ENCODE measurements around a stretch of chr17.

GRCh38 chr17:31352151-31352489, 30.7 kb upstream of the EVI2A start:
- PRO-cap: no peak
- RRBS, 2 experiments: no CpG with 5 or more reads among the region's 3 CpGs

DNA sequence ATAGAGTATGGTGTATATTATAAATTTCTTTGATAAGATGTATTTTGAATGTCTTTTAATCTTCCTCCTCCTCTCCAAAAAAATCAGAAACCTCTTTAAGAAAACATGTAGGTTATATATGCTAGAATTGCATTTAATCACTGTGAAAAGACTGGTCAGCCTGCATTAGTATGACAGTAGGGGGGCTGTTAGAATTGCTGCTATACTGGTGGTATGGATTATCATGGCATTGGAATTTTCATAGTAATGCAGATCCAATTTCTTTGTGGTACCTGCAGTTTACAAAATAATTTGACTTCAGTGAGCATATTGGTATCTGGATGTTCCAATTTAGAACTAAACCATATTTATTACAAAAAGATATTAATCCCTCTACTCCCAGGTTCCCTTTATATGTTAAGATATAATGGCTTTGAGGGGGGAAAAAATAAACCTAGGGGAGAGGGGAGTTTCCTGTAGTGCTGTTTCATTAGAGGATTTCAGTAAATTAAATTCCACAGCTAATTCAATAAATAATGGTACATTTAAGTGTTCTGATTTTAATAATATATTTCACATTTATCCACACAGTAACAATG, 16.2 kb upstream of the RAB11FIP4 start:
- PRO-cap: no peak

DNA sequence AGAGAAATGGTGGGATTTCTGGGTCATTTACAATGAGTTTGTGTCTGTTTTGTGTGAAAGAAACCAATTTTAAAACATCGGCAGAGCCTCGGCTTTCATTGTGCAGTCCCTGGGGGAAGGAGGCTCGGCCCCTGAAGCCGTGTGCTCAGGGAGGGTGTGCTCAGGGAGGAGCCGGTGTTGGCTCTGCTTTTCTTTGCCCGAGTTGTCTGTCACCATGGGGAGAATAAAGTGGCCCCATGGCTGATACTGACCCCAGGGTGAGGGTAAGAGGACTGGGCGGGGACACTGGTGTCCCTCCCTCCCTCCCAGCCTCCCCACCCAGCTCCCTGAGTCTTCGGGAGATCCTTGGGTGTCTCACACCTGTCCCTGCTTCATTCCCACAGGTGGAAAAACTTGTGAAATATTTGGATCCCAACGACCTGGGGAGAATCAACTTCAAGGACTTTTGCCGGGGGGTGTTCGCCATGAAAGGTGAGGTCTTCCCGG, 40.0 kb downstream of the RAB11FIP4 start:
- PRO-cap: no peak
- RRBS, 2 experiments: no CpG with 5 or more reads among the region's 12 CpGs

DNA sequence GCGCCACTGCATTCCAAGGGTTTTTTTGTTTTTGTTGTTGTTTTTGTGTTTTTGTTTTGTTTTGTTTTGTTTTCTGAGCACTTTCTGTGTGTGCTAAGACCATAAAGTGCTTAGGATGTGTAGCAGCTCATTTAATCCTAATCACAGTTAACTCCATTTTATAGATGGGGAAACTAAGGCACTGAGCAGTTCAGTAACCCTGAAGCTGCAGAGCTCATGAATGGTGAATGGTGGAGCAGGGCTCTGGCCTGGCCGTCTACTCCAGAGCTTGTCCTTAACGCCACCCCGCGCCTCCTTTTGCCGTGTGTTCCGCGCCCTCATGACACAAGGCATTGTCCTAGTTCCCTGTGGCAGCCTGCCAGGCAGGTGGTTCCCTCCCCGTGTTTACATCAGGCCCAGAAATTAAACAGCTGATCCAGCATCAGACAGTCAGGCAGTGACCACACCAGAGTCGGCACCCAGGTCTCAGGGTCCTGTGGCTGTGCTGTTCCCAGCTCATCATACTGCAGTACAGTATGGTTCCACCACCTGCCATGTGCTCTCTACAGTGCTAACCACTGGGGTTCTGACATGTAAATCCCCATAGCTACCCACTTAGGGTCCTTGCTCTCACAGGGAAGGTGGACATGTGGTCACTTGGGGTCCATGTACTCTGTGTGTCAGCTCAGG, 119.6 kb downstream of the RAB11FIP4 start:
- PRO-cap: no peak
- RRBS, 2 experiments: no CpG with 5 or more reads among the region's 10 CpGs

- PRO-cap: no peak
- RRBS, 2 experiments: 42 to 53% methylated on average over 7 of the region's 19 CpGs
These were observed 134.0 kb downstream of the RAB11FIP4 start for GRCh38 chr17:31525348-31525956.

DNA sequence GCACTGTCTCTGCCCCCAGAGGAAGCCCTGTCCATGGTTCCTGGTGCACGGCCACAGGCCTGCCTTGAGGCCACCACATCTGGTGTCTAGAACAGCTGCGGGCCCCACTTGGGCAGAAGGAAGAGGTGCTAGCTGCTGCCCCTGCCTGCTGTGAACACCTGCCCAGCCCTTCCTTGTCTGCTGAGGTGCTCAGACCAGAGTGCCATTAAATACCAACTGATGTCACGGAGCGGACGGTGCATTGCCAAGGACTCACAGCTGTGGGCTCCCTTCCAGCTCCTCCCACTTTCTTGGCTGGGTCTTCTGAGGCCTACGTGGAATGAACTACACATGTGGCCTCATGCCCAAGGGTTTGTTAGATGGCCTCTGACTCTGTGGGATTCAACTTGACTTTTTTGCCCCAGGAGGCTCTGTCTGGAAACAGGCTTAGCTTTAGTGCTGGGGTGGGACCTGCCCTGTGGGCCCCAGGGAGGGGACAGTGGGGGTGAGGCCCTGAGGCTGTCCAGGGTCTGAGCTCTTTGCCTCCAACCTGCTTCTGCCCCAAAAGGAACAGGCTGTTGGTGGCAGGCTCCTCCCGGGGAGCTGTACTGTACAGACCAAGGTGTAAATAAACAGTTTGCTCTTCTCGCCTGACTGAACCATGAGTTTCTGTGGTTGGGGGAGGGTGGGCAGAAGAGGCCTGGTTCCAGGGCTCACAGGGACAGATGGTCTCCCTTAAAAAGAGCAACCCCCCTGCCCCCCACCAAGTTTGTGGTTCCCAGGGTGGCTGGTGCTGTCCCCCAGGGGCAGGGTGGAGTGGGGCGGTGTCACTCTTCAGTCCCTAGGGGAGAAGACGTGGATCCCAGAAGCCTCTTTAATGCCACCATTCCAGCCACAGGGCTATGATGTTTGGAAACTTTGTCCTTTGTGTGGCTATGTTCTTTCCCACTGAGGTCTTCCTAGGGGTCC, 146.4 kb downstream of the RAB11FIP4 start:
- PRO-cap: no peak
- RRBS, 2 experiments: no CpG with 5 or more reads among the region's 10 CpGs

- PRO-cap: no peak
- RRBS, 2 experiments: no CpG with 5 or more reads among the region's 8 CpGs
These were observed 173.4 kb downstream of the RAB11FIP4 start for GRCh38 chr17:31564626-31565442.

DNA sequence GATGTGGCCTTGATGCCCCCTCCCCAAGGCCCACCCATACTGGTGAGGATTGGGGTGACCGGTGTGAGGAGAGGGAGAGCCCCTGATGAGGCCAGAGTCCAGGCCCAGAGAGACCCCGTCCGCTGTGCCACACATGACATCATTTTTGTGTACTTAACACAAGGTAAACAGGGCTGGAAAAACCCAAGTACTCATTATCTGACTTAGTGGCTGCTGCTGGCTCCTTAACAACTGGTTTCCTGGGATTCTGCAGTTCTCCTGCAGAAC, 207.5 kb downstream of the RAB11FIP4 start:
- PRO-cap: no peak
- RRBS, 2 experiments: no CpG with 5 or more reads among the region's 3 CpGs

GRCh38 chr17:31762239-31762660, 96.8 kb downstream of the COPRS start:
- PRO-cap: no peak
- RRBS, 2 experiments: no CpG with 5 or more reads among the region's 7 CpGs

- PRO-cap: no peak
- RRBS, 2 experiments: no CpG with 5 or more reads among the region's 20 CpGs
These were observed 398 bp upstream of the SUZ12 start for GRCh38 chr17:31936401-31936816.

GRCh38 chr17:31975338-31975865, 31.8 kb upstream of the LRRC37B start:
- PRO-cap: no peak
- RRBS, 2 experiments: no CpG with 5 or more reads among the region's 5 CpGs

DNA sequence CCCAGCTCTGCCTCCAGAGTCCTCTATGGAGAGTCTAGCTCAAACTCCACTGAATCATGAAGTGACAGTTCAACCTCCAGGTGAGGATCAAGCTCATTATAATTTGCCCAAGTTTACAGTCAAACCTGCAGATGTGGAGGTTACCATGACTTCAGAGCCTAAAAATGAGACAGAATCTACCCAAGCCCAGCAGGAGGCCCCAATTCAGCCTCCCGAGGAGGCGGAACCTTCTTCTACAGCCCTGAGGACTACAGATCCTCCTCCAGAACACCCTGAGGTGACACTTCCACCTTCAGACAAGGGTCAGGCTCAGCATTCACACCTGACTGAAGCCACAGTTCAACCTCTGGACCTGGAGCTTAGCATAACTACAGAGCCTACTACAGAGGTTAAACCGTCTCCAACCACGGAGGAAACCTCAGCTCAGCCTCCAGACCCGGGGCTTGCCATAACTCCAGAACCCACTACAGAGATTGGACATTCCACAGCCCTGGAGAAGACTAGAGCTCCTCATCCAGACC, 14.9 kb downstream of the LRRC37B start:
- PRO-cap: no peak
- RRBS, 2 experiments: no CpG with 5 or more reads among the region's 5 CpGs

- PRO-cap: no peak
- RRBS, 2 experiments: no CpG with 5 or more reads among the region's 11 CpGs
These were observed 62.6 kb upstream of the RHOT1 start for GRCh38 chr17:32079746-32080101.

DNA sequence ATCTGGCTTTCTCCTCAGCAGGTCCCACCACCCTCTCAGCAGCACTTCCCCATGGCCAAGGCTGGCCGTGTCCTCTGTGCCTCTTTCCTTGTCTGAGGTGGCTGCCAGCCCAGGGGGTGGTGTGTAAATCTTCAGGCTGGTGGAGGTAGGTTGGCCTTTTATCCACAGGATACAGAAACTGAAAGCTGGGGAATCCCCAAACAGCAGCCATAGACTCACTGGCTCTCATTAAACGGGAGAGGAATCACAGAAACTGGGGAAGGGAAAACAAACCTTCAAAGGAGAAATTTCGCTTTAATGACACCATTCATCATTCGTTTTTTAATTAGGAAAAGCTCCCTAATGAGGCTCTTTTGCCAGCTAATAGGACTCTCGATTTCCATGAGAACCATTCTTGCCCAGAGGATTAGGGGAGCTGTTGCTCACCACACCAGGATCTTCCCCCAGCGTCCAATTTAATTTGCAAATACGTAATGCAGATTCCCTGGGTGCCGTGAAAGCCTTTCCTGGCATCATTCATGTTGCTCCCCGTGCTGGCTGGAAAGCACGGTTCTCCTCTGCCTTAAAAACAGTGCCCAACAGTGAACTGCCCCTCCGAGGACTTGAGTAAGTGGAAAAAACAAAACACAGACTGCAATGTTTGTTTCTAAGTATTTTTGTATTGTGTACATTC, 17.9 kb downstream of the C17orf75 start:
- PRO-cap: no peak
- RRBS, 2 experiments: no CpG with 5 or more reads among the region's 11 CpGs

GRCh38 chr17:32511086-32511815, 24.5 kb downstream of the CDK5R1 start:
- PRO-cap: no peak
- RRBS, 2 experiments: no CpG with 5 or more reads among the region's 8 CpGs

DNA sequence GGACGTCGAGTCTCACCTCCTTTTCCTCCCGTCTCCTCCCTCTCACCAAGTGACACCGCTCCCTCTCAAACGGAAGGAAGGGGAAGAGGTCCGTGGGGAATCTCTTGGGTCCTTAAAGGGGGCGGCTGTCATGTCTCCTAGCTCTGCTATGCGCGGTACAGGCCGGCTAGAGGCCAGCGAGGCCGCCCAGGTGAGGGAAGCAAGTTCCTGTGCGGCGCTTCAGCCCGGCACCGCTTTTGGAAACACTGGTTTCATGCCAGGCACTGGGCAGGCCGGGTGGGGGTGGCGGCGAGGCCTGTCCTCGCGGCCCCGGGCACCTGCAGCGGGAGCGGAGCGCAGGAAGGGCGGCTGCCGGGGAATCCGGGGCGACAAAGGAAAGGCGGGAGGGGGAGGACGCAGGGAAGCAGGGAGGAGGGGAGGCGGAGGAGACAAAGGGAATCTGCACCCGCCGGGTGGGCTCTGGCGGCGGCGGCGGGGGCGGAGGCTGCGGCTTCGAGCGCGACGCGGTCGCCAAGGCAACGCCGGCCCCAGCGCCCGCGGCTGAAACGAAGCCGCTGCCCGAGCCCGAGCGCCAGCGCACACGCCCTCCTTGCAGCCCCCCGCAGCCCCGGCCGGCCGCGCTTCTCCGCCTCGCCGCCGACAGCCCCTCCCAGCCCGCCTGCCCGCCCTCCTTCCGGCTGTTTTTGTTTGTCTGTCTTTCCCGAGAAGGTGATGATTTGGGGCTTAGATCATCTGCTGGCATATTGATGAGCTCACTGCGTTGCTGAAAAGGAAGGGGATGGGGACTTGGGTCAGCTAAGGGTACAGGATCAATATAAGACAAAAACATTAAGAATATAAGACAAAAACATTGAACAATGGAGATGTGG, 32.5 kb downstream of the CDK5R1 start:
- PRO-cap: no peak
- RRBS, 2 experiments: 2 to 3% methylated on average over 50 of the region's 72 CpGs

DNA sequence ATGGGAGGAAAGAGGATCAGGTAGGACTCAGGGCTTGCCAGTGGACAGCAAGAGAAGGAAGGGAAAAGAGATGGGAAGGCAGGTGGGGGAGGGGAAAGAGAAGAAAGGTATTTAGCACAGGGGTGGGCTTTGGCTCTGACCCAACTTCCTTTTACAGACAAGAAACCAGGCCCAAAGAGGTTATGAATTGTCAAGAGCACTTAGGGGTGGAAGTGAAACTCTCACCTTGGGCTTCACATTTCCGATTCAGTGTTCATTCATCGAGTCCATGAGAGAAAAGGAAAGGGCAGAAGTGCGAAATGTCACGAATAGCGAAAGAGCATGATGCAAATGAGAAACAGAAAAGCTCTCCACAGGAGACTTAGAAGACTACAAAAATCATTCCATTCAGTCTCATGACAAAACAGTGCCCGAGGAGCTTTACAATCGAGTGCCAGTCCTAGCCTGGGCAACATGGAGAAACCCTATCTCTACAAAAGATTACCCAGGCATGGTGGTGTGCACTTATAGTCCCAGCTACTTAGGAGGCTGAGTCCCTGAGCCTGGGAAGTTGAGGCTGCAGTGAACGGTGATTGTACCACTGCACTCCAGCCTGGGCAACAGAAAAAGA, 36.5 kb downstream of the CDK5R1 start:
- PRO-cap: no peak
- RRBS, 2 experiments: no CpG with 5 or more reads among the region's 8 CpGs

DNA sequence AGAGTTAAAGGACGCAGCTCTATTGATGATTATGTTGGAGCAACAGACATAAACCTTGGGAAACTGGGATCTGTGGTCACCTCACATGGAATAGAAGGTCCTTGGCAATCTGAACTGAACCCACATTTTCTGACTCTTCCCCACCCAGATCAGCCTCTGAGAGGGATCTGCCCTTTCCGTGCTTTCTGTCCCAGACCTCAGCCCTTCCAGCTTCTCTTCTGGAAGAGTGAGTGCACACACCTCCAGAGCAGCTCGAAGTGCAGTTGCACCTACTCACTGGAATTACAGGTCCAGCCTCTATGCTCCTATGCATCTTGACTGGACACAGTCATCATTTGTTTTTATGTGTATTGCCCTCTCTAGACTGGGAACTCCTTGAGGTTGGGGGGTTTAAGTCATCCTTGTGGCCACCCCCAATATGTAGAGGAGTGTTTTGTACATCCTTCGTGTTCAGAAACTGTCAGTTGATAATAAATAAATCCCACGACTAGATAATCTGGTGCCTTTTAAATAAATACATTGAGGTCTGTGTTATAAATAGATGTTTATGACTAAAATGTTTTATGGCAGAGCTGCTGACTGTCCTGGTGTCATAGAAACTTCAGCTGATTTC, 81.9 kb downstream of the CDK5R1 start:
- PRO-cap: no peak
- RRBS, 2 experiments: no CpG with 5 or more reads among the region's 5 CpGs

- PRO-cap: no peak
- RRBS, 2 experiments: no CpG with 5 or more reads among the region's 7 CpGs
These were observed 85.9 kb downstream of the CDK5R1 start for GRCh38 chr17:32572563-32573298.

DNA sequence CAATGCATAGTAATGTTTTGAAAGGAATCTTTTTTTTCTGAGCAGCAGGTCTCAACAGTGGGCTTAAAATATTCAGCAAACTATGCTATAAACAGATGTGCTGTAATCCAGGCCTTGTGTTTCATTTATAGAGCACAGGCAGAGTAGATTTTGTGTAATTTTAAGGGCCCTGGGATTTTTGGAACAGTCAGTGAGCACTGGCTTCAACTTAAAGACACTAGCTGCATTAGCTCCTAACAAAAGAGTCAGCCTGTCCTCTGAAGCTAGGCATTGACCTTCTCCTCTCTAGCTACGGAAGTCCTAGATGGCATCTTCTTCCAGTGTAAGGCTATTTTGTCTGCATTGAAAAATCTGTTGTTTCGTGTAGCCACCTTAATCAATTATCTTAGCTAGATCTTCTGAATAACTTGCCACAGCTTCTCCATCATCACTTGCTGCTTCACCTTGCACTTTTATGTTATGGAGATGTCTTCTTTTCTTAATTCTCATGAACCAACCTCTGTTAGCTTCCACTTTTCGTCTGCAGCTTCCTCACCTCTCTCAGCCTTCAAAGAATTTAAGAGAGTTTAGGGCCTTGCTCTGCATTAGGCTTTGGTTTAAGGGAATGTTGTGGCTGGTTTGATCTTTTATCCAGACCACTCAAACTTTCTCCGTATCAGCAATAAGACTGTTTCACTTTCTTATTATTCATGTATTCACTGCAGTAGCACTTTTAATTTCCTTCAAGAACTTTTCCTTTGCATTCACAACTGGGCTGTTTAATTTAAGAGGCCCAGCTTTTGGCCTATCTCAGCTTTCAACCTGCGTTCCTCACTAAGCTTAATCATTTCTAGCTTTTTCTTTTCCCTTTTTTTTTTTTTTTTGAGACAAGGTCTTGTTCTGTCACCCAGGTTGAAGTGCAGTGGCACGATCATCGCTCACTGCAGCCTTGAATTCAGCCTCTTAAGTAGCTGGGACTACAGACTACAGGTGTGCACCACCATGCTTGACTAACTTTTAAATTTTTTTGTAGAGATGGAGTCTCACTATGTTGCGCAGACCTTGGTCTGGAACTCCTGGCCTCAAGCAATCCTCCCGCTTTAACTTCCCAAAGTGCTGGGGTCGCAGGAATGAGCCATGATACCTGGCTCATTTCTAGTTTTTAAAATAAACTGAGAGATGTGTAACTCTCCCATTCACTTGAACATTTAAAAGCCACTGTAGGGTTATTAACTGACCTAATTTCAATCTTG, 113.7 kb downstream of the CDK5R1 start:
- PRO-cap: no peak
- RRBS, 2 experiments: no CpG with 5 or more reads among the region's 10 CpGs